ENCODE data around the gene FOXD4L4.

DNA sequence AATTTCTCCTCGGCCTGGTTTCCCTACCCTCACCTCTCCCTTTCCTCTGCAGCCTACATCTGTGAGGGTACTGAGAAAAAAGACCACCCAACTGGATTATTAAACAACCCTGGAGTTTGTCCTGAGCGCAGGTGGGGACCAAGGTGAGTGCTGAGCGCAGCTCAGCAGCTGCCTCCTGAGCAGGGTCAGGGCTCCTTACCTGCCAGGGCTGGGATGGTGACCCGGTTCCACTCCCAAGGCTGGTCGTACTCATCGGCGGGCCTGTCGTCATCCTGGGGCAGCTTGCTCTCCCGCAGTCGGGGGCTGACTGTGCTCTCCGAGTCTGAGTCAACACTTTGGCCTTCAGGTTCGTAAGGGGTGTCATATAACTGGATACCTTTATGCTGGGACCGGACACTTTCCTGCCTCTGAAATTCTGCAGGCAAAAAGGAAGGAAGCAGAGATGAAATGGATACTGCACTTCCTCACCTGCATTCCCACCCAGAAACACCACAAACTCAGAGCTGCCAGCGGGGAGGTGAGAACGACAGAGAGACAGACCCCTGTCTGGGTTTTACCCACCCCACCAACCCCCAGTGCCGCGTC, 70.6 kb upstream of the SLC25A51 start:
- PRO-cap: no peak

DNA sequence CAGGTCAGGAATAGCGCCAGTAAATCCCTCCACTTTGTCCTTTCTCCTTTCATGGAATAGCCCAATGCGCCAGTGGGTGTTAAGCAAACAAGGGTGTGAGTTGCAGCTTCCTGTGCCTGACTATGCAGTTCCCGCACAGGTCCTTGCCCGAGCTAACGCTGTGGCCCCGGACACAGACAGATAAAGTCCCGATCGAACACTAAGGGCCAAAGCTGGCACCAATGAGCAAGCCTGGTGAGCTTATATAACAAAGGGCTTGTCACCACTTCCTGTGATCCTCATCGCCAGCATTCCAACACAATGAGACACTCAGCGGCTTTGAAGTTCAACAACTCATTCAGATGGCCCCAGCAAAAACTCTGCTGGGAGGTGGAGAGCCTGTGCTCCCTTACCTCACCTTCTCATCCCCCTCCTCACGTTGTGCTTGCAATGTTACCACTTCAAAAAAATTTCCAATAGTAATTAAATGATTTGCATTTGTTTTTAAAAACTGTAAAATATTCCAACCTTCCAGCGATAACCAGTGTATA, 21.3 kb downstream of the SHB start:
- PRO-cap: unidirectional peak, minus-strand start at position 154 of the sequence; unidirectional peak, minus-strand start at position 182 of the sequence

DNA sequence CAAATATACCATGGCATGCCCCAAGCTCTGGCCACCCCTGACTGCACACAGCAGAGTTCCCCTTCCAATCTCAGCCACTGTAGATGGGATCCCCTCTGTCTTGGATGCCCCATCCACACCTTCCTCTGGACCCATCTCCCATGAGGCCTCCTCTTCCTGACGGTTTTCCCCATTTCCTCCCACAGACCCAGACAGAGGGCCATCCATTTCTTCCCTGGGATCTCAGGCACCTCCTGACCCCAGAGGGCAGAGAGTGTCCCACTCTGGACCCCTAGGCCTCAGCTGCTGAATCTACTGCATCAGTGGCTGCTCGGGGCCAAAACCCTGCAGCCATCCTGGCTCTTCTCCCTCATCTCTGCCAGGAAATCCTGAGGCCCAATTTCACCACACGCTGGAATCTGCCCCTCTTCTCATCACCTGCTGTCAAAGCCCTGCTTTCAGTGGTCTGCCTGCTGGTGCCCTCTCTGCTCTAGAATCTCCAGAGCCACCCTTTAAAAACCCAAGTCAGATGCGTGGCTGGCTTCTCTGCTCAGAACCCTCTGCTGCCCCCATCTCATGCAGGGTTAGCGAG, 10.9 kb downstream of the SHB start:
- PRO-cap: no peak

DNA sequence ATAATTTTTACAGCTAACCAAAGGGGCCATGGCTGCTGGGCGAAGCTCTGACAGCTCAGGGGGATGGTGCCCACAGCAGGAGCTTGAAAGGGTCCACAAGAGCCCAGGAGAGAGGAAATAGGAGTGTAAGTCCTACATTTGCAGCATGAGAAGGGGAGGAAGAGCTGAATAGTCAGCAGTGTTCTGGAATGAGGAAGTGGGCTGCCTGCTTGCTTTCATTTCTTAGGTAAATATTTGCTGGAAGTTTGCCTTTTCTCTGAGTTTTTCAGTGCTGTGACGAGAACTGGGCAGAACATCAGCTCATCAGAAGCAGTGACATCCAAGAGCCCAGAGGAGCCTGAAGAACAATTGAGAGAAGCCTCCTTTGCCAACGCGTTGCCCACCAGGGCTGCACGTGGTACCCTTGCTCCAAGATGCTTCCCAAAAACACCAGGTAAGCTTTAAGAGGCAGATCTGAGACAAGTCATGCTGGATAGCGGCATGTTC, 13.2 kb upstream of the IGFBPL1 start:
- PRO-cap: no peak

DNA sequence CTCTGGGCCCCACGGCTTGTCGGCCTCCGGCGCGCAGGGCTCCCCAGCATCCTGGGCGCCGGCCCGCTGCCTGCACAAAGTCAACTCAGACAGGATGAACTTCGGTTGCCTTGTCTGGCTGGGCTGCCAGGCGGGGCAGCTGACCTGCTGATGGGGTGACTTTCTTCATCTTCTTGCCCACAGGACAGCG, 1.1 kb upstream of the ANKRD18A start:
- PRO-cap: no peak

- PRO-cap: no peak
These were observed 229.8 kb upstream of the FAM240B start for GRCh38 chr9:38949621-38950177.

DNA sequence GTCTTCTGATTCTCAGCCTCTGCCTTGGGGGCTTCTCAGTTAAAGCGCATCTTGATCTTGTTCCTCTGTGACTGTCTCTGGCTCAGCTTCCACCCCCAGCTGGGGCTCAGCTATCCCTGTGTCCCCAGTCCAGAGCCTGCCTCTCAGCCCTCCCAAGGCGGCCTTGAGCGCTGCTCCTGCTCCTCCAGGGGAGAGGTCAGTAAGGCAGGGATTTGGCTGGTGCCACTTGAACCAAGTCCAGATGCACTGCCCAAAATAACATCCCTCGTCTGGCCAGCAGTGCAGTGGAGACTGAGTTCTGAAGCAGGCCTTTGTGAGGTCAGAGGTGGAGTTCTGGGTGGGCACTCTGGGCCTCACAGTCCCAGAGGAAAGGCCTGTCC, 629.8 kb downstream of the FOXD4L6 start:
- PRO-cap: no peak

DNA sequence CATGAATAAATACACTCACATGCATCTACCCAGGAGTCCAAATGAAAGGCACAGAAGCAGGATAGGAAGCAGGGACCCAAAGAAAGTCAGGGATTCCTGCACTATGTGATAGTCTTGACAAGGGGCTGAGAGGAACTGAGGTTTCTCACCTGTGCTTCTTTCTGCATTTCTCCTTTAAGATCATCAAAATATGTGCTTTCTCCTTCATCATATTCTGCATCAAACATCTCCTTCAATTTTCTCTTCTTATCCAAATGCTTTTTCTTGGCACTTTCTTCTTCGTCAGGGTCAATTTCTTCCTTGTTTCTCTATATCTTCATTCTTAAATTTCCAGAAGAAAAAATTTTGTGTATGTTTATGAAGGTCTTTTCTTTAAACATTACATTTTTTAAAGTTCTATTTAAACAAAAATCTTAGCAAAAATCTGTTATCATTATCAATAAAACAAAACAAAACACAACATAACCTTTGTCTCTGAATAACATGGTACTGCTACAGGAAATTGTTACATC, 550.4 kb downstream of the FOXD4L6 start:
- PRO-cap: no peak

- PRO-cap: no peak
These were observed 102.3 kb downstream of the FOXD4L6 start for GRCh38 chr9:41026104-41026605.

DNA sequence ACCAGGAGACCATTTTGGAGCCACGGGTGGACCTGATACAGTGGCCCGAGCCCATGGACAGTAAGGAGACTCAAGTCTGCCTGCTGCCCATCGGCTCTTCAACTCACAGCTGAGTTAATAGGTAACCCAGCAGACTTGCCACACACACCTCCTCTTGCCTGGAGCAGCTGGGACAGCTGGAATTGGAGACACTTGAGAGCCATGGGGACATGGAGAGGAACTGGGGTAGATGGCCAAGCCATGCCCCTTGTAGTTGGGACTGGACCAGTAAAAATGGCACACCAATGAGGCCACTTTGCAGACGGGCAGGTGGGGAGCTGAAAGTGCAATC, 936.2 kb downstream of the SPATA31A6 start:
- PRO-cap: no peak

GRCh38 chr9:62800958-62801607, 1611.2 kb downstream of the SPATA31A7 start:
- PRO-cap: no peak

DNA sequence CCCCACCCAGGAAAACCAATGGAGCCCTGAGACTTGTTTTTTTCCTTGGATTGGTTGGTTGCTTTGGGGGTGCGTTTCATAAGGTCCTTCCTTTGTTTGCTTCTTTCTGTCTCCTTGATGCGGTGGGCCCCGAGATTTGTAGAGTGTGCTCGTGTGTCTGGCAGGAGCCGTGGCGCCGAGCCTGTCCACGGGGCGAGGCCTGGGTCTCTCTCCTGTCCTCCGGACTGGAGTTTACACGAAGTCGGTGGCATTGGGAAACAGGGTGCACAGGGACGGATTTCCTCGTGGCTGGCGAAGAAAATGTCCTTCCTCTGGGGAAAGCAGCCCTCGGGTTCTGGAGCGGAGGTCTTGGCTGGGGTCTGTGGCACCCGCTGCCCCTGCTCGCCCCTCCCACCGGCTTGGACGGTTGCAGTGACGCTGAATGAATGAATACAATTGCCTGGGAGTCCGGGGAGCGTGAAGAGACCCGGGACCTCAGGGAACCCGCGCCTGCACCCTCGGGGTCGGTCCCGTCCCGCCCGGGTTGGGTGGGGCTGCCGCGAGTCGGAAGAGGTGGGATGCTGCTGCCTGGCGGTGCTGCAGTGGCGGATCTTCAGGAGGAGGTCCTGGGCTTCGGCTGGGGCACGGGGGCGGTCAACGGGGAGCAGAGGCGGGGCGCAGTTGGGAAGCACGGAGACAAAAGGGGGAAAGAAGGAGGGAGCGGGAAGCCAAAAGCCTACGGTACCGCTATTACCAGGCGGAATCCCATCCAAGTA, 1611.9 kb downstream of the SPATA31A7 start:
- PRO-cap: unidirectional peak, plus-strand start at position 434 of the sequence; unidirectional peak, plus-strand start at position 678 of the sequence

GRCh38 chr9:62837984-62838935, 1648.4 kb downstream of the SPATA31A7 start:
- PRO-cap: bidirectional peak, plus-strand start at chr9:62838649, minus-strand start at chr9:62838361

GRCh38 chr9:62897162-62898474, 1707.8 kb downstream of the SPATA31A7 start:
- PRO-cap: unidirectional peak, plus-strand start at chr9:62898183

- PRO-cap: no peak
These were observed 1899.5 kb downstream of the FOXD4L5 start for GRCh38 chr9:63385413-63386027.

GRCh38 chr9:63703698-63704177, 1581.3 kb downstream of the FOXD4L5 start:
- PRO-cap: unidirectional peak, minus-strand start at chr9:63703818

GRCh38 chr9:64870136-64870291, 415.0 kb downstream of the FOXD4L5 start:
- PRO-cap: no peak

GRCh38 chr9:65143849-65144270, 141.1 kb downstream of the FOXD4L5 start:
- PRO-cap: no peak

DNA sequence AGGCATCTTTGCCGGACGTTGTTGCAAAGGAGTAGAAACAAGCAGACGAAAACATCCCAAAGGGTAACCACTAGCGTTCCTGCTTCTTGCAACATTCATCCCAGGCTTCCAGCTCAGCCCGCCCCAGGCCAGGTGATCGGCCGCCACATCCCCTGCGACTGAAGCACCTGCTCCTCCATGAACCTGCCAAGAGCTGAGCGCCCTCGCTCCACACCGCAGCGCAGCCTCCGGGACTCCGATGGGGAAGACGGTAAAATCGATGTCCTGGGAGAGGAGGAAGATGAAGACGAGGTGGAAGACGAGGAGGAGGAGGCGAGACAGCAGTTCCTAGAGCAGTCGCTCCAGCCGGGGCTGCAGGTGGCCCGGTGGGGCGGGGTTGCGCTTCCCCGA, at the start of gene FOXD4L4:
TSS of gene FOXD4L4 (plus strand) at position 178 of the 390 bp plus-strand sequence.
- PRO-cap: no peak

GRCh38 chr9:66267623-66268007, 530.7 kb downstream of the FOXD4L4 start:
- PRO-cap: no peak